Right lobe of liver (tissue), 4 donors: ENCODE data around the gene RFTN2.

DNA sequence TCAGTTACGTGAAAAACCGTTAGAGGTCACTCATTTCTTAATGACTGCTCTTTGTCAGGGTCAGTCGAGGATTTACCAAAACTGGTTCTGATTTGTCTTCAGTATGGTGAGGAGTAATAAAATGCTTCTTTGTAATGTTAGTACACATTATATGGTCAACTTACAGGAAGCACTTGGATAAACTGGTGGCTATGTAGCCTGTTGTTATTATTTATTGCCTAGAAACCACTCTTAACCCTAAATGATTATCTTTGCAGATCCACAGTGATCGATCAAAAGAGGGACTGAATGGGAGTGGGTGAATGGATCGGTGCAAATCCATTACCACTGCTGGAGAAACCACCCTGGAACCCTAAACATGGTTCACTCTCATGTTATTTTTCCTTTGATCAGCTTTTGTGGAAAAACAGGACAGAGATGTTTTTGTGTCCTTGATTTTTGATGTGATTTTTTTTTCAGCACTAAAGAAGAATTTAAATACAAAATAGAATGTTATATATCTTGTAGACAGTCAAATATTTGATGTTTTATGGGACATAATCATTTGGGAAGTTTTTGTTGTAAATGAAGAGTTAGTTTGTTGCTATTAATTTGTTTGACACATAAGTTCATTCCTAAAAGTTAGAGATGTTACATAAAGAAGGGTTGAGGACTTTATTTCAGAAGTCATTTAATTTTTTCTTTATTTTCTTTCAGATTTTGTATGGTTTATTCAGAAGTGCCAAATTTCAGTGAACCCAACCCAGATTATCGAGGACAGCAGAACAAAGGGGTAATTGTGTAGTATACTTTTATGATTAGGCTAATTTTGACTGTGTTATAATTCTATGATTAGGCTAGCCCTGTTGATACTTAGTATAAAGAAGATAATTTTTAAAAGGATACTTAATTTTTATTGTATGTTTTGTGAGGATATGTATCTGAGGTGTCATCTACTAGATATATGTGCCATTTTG is 5.4 kb downstream of the NABP1 start:
- PRO-cap, 4 experiments, result no peak in any of the 4 experiments
- RAMPAGE, long total RNA, 2 experiments, result no peak in any of the 2 experiments

GRCh38 chr2:195612463-195613370 is 44.3 kb upstream of the SLC39A10 start:
- PRO-cap, 4 experiments, result no peak in any of the 4 experiments
- RAMPAGE, long total RNA, 2 experiments, result no peak in any of the 2 experiments

- PRO-cap, 4 experiments, result no peak in any of the 4 experiments
- RAMPAGE, long total RNA, 2 experiments, result no peak in any of the 2 experiments
Measured at GRCh38 chr2:195695024-195695842, 38.2 kb downstream of the SLC39A10 start.

DNA sequence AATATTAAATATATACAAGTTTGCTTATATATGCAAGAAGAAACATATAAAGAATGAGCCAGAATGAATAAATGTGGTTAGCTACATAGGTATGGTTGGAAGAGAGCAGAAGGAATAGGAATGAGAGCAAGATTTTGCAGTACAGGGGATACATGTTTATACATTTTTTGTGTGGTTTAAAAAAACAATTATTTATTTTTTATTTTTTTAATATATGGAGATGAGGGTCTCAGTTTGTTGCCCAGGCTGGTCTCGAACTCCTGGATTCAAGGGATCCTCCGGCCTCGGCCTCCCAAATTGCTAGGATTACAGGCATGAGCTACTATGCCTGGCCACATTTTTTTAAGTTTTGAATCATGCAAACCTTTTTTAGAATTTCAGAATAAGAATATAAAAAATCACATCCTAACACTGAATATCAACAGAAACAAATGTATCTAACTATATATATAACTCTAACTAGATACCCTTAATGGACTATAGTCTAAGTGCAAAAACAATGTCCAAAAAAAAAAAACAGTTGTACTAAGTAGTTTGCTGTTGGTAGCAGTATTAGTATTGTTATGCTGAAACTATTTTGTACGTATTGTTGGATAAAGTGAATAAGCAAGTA is 18.5 kb downstream of the STK17B start:
- PRO-cap, 4 experiments, result no peak in any of the 4 experiments
- RAMPAGE, long total RNA, 2 experiments, result no peak in any of the 2 experiments

- PRO-cap, 4 experiments, result peak in 1 of 4 experiments; most common plus-strand start chr2:196230367 (in 1); most common minus-strand start chr2:196230222 (in 1)
- RAMPAGE, long total RNA, 2 experiments, result no peak in any of the 2 experiments
Measured at GRCh38 chr2:196230056-196230583, 58.7 kb upstream of the STK17B start.

- PRO-cap, 4 experiments, result no peak in any of the 4 experiments
- RAMPAGE, long total RNA, 2 experiments, result no peak in any of the 2 experiments
Measured at GRCh38 chr2:196278192-196278921, 107.0 kb upstream of the STK17B start.

- PRO-cap, 4 experiments, result no peak in any of the 4 experiments
- RAMPAGE, long total RNA, 2 experiments, result no peak in any of the 2 experiments
Measured at GRCh38 chr2:196474869-196475276, 118.5 kb downstream of the HECW2 start.

DNA sequence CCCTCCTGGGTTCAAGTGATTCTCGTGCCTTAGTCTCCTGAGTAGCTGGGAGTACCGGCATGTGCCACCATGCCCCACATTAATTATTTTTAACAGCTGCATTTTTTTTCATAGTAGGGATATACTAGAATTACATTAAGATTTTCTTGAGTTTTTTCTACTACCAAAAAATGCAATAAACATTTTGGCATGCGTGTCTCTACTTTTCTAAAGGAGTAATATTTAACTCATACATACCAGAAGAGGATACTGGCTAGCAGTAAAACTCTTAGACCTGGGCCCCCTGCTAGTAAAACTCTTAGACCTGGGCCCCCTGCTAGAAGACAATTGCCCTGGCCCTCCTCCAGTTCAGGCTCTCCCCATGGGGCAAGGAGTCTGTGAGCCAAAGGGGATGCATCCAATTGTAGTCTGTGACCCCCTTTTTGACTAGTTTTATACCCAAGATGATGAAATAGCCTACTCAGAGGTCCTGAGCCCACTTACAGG is 45.0 kb upstream of the PGAP1 start:
- PRO-cap, 4 experiments, result no peak in any of the 4 experiments
- RAMPAGE, long total RNA, 2 experiments, result no peak in any of the 2 experiments

GRCh38 chr2:196987606-196988516 is 61.4 kb upstream of the PGAP1 start:
- PRO-cap, 4 experiments, result no peak in any of the 4 experiments
- RAMPAGE, long total RNA, 2 experiments, result no peak in any of the 2 experiments

DNA sequence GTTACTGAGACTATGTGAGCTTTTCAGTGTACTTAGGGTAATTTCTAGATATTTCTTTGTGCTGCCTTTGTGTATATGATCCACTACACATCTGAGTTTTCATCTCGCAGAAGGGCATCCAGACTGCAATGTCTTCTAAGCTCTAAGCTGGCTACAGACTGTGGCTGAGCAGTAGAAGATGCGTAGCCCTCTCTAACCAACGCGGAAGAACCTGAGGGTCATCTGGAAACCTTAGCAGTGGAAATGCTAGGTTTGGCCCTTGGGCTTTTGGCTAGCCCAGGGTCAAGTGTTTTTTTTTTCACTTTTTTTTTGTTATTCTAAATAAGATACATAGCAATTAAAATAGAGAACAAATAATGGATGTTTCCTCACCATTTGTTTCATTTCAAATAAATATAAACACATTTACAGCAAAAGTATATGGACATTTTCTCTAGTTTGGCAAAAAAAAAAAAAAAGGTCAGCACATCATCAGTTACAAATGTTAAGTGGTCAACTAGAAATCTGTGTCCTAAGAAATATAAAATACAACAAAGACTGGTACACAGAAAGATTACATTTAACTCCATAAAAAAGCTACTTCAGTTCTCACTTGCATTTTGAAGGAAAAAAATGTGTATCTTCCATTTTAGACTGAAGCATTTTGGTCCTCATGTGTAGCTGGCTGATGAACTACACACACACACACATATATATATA is 62.5 kb upstream of the PGAP1 start:
- PRO-cap, 4 experiments, result no peak in any of the 4 experiments
- RAMPAGE, long total RNA, 2 experiments, result no peak in any of the 2 experiments

GRCh38 chr2:197092285-197092856 is 165.9 kb upstream of the PGAP1 start:
- PRO-cap, 4 experiments, result no peak in any of the 4 experiments
- RAMPAGE, long total RNA, 2 experiments, result no peak in any of the 2 experiments

DNA sequence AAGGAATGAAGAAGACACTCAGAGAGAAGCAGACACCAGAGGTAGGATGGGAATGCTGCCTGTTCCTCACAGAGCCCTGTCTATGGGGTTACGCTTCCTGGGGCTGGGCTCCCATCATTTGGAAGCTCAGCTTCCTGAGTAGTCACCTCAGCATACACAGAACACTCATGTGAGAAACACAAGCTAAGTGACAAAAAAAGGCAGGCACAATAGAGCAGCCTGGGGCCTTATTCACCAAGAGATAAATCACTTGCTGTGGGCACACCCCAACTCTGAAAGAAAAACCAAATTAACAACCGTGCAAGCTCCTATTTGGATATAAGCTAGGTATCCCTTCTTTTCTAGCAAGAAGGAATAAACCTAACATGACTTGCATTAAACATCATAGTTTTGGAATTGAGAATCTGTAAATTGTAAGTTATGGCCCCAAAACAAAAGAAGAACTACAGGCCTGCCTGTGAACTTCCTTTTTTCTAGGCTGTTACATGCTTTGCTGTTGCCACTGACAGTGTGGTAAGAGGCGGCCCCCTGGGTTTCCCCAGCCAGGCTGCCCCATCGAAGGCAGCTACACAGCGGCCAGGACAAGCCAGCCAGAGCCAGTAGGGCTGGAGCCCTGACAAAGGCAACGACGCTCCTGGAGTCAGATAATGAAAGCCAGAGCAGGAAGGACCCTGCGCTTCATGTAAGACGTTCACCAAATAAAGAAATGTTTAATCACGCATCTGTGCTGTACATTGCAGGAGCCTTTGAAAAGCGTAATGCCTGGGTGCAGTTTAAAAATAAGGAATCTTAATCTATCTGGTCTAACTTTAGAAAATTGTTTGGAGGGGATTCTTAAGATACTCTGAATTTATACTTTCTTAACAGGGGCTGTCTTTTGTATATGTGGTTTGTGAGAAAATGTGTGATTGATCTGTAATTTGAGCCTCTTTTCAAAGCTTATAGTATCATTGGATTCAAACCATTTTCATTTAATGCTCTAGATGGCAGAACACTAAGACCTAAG is 55.1 kb downstream of the ANKRD44 start:
- PRO-cap, 4 experiments, result peak in 3 of 4 experiments; most common plus-strand start position 599 of the sequence (in 2)
- RAMPAGE, long total RNA, 2 experiments, result no peak in any of the 2 experiments

DNA sequence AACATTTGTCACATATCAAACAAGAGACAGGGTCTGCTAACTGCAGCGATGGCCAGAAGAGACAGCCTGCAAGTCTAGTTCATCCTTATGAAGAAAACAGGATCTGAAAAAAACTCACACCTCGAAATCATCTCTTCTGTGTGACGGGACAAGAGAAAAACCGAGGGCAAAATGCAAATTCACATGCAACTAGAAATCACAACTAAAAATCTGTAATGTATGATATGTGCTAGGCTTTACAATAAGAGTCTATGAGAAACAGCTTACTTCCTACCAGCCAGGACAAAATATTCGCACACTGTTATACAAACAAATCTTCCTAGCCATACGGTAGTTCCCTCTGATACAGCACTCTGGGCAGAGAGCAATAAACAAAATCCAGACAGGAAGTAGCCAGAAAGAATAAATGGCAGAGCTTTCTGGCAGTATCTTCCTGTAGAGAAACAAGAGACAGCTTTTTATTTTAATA is 48.7 kb downstream of the ANKRD44 start:
- PRO-cap, 4 experiments, result no peak in any of the 4 experiments
- RAMPAGE, long total RNA, 2 experiments, result no peak in any of the 2 experiments

DNA sequence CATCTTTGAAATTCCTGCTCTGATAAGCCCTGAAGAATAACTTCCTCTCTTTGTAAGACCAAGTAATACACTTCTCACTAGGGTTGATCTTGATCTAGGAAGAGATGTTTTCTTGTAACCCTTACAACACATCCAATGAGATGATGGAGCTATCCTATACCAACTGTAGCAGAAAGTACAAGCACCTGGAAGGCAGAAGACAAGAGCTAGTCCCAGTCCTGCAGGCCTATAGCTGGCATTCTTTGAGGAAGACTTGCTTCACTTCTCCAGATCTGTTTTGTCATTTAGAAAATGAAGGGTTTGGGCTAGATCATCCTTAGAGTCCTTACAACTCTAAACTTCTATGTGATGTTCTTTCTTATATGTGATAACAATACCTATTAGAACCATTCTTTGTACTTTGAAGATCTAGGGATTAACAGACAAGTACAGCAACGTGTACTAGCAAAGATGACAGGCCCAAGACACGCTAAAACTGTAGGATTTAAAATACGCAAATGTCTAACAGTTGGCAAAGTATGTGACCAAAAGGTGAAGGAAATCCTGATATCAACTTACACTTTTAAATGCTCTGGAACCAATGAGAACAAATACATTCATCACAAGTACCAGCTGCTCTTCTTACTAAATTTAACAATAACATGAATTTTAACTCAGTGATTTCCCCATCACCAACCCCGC is 1.7 kb downstream of the ANKRD44 start:
- PRO-cap, 4 experiments, result no peak in any of the 4 experiments
- RAMPAGE, long total RNA, 2 experiments, result no peak in any of the 2 experiments

GRCh38 chr2:197415703-197417097 is 18.6 kb downstream of the SF3B1 start:
- PRO-cap, 4 experiments, result no peak in any of the 4 experiments
- RAMPAGE, long total RNA, 2 experiments, result no peak in any of the 2 experiments

- PRO-cap, 4 experiments, result peak in 2 of 4 experiments; most common minus-strand start chr2:197516587 (in 1)
- RAMPAGE, long total RNA, 2 experiments, result no peak in any of the 2 experiments
Measured at GRCh38 chr2:197516169-197516872, 455 bp downstream of the MOB4 start.

GRCh38 chr2:197599351-197599658 is 76.1 kb downstream of the RFTN2 start:
- PRO-cap, 4 experiments, result no peak in any of the 4 experiments
- RAMPAGE, long total RNA, 2 experiments, result no peak in any of the 2 experiments

- PRO-cap, 4 experiments, result peak in 3 of 4 experiments; most common plus-strand start chr2:197675798 (in 3); most common minus-strand start chr2:197676036 (in 1)
- RAMPAGE, long total RNA, 2 experiments, result start-site peak on the minus strand in 1 of 2 experiments, at chr2:197675341-197676207 at its widest, 5 to 10 reads per replicate
Measured at GRCh38 chr2:197675116-197676266, at the start of gene RFTN2. Gene RFTN2 (minus strand): TSS chr2:197675587.

DNA sequence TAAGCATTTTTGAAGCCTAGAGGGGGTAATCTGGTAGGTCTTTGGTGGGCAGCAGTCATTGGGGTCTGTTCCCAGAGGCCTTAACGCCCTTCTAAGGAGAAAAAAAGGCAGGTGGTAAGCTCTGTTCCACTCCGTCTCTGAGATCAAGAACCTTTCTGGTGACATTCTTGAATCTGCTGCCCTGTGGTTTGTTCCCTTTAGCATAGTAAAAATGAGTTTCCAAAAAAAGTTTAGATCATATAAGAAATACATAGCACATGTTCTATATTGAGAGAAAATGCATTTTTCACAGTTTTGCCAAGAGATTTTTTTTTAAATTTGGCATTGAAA is 3.0 kb downstream of the PLCL1 start:
- PRO-cap, 4 experiments, result no peak in any of the 4 experiments
- RAMPAGE, long total RNA, 2 experiments, result no peak in any of the 2 experiments

GRCh38 chr2:198083875-198084359 is 279.5 kb downstream of the PLCL1 start:
- PRO-cap, 4 experiments, result no peak in any of the 4 experiments
- RAMPAGE, long total RNA, 2 experiments, result no peak in any of the 2 experiments